Endothelial cell of umbilical vein (primary cell): Measurements from ENCODE around the genes IDS, HSFX1, MAMLD1, VMA21 and ZNF275.

GRCh38 chrX:149183903-149184410, 231.3 kb downstream of the ENSG00000287585 start:
- PRO-cap, result no peak
CAGE:
- cytosol, long polyA minus RNA, result no peak
- cytosol, long polyA plus RNA, result no peak
- long polyA plus RNA, result no peak
- nucleus, long polyA minus RNA, result no peak
- nucleus, long polyA plus RNA, result no peak

GRCh38 chrX:149504673-149505769, at the start of gene IDS:
Gene IDS (minus strand): TSS chrX:149505306.
- PRO-cap, result bidirectional peak, plus-strand start at chrX:149505055, minus-strand start at chrX:149505065; unidirectional peak, minus-strand start at chrX:149505227; unidirectional peak, minus-strand start at chrX:149505306
CAGE:
- cytosol, long polyA minus RNA, result start-site peak on the minus strand at chrX:149505249-149505263, 106 reads
- cytosol, long polyA plus RNA, result start-site peak on the minus strand at chrX:149505243-149505308, 227 and 27 reads in 2 replicates
- long polyA plus RNA, result start-site peak on the minus strand at chrX:149505249-149505316, 486 and 355 reads in 2 replicates
- nucleus, long polyA minus RNA, result start-site peak on the minus strand at chrX:149505249-149505297, 323 reads
- nucleus, long polyA plus RNA, result start-site peak on the minus strand at chrX:149505249-149505306, 146 and 91 reads in 2 replicates

DNA sequence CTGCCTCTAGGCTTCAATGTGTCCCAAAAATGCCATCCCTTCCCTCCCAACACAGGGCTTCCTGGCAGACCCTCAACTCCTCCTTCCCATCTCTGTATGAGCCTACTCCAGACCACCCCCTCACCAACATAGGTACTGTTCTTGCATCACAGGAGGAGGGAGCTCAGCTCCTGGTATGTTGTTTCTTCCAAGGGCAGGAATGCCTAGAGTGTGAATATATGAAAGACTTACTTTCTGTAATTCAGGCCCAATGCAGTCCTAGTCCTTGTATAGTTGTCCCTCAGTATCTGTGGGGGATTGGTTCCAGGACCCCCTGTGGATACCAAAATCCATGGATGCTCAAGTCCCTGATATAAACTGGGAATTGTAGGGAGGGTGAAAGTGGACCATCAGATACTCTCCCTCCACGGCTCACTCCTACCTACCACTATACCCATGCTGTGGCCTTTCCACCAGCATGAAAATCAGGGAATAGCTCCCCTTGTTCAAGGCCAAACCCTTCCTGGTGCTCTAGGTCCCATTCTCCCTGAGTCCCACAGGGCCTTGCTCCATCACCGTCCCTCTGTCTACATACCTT, 11.6 kb upstream of the HSFX2 start:
- PRO-cap, result no peak
CAGE:
- cytosol, long polyA minus RNA, result no peak
- cytosol, long polyA plus RNA, result no peak
- long polyA plus RNA, result no peak
- nucleus, long polyA minus RNA, result no peak
- nucleus, long polyA plus RNA, result no peak

- PRO-cap, result no peak
CAGE:
- cytosol, long polyA minus RNA, result no peak
- cytosol, long polyA plus RNA, result no peak
- long polyA plus RNA, result no peak
- nucleus, long polyA minus RNA, result no peak
- nucleus, long polyA plus RNA, result no peak
Measured at GRCh38 chrX:149773797-149774288, at the start of gene HSFX1. Gene HSFX1 (plus strand): TSS chrX:149774068.

DNA sequence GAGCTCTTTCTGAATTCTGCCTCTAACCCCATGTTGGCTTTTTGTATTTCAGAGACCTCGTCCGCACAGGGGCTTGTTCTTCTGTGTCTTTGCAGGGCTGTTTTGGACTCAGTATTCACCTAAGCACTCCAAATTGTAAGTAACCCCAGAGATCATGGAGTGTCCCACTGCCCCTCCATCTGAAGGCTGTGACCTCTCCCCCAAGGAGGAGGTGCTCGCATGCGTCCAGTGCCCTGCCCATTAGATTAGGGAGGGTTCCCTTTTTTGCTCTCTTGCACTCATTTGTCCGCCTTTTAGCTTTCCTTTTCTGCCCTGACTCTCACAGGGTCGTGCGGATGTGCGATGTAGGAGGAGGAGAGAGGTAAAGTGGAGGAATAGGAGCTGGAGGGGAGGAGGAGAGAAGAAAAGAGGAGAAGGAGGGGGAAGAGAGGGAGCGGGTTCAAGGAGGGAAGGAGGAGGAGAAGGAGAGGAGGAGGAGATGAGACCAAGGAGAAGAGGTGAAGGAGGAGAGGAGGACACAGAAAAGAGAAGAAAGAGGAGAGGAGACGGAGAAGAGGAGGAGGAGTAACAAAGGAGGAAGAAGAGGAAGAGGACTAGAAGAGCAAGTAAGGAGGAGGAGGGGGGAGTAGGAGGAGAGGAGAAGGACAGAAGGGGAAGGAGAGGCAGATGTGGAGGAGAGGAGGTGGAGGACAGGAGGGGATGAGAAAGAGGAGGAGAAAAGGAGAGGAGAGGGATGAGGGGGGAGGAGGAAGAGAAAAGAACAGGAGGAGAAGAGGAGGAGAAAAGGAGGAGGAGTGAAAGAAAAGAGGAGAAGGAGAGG, 5.9 kb upstream of the EOLA2 start:
- PRO-cap, result no peak
CAGE:
- cytosol, long polyA minus RNA, result no peak
- cytosol, long polyA plus RNA, result no peak
- long polyA plus RNA, result no peak
- nucleus, long polyA minus RNA, result no peak
- nucleus, long polyA plus RNA, result no peak

DNA sequence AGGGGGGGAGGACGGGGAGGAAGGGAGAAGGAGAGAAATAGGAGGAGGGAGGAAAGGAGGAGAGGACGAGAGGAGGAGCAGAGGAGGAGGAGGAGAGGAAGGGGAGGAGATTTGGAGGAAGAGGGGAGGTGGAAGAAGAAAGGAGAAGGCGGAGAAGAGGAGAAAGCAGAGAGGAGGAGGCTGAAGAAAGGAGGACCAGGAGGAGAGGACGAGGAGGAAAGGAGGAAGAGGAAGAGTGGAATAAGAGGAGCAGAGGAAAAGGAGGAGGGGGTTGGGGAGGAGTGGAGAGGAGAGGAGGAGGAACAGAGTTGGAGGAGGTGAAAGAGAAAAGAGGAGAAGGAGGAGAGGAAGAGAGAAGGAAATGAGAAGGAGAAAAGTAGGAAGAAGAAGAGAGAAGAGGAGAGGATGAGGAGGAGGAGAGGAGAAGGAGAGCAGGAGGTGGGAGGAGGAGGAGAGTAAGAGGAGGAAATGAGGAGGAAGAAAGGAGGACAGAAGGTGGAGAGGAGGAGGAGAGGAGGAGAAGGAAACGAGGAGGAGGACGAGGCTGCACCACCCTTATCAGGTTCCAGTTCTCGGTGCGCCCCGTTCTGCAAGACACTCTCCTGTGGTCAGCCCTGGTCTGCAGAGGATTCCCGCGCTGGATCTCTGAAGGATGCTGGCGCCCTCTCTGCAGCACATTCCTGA, 6.6 kb upstream of the EOLA2 start:
- PRO-cap, result no peak
CAGE:
- cytosol, long polyA minus RNA, result no peak
- cytosol, long polyA plus RNA, result no peak
- long polyA plus RNA, result no peak
- nucleus, long polyA minus RNA, result no peak
- nucleus, long polyA plus RNA, result no peak

GRCh38 chrX:149945792-149946607, 7.7 kb upstream of the EOLA2 start:
- PRO-cap, result no peak
CAGE:
- cytosol, long polyA minus RNA, result no peak
- cytosol, long polyA plus RNA, result no peak
- long polyA plus RNA, result no peak
- nucleus, long polyA minus RNA, result no peak
- nucleus, long polyA plus RNA, result no peak

DNA sequence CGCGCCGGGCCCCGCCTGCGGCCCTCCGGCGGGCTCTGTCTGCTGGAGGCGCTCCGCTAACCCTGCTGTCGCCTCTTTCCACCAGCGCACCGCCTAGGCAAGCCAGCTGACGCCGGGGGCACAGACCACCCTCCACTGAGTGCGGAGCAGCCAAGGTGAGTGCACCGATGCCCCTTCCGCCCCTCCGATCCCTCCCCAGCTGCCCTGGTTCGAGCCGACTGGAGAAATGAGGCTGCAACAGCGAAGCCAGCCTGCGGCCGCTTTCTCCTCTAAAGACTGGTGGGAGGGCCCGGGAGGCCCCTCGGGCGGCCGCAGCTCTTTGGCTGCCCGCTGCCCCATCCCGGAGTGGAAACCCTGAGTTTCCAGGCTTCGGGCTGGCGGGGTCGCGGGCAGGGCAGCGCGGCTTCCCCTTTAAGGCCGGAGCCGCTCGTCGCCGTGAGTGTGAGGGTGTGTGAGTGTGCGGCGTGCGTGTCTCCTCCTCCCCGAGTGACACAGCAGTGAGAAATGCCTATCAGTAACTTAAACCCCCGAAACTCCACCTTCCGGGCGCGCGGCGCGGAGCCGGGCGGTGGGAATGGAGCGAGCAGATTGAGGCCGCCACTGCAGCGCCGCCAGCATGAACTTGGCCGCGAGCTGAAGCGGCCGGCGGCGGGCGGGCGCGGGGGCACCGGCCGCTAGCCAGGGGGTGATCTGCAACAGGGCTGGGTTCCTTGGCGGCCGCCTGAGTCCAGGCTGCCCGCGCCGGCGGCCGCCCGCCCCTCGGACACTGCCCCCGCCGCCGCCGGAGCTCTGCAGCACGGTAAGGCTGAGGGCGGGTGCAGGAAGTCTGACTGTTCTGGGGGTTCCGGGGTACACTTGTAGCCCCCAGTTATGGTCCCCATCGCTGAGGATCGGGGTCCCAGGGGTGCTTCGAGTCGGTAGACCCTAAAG, at the start of gene MAMLD1:
TSS of gene MAMLD1 (plus strand) at position 586 of the 930 bp plus-strand sequence.
- PRO-cap, result bidirectional peak, plus-strand start at position 538 of the sequence, minus-strand start at position 488 of the sequence
CAGE:
- cytosol, long polyA minus RNA, result start-site peak on the plus strand centred at position 566 of the sequence, 42 bp wide, 7 reads
- cytosol, long polyA plus RNA, result no peak
- long polyA plus RNA, result start-site peak on the plus strand centred at position 535 of the sequence, 99 bp wide, 38 and 24 reads in 2 replicates
- nucleus, long polyA minus RNA, result start-site peak on the plus strand centred at position 554 of the sequence, 122 bp wide, 69 reads
- nucleus, long polyA plus RNA, result no peak

GRCh38 chrX:150371151-150371799, 8.2 kb downstream of the MAMLD1 start:
- PRO-cap, result no peak
CAGE:
- cytosol, long polyA minus RNA, result no peak
- cytosol, long polyA plus RNA, result no peak
- long polyA plus RNA, result no peak
- nucleus, long polyA minus RNA, result no peak
- nucleus, long polyA plus RNA, result no peak

DNA sequence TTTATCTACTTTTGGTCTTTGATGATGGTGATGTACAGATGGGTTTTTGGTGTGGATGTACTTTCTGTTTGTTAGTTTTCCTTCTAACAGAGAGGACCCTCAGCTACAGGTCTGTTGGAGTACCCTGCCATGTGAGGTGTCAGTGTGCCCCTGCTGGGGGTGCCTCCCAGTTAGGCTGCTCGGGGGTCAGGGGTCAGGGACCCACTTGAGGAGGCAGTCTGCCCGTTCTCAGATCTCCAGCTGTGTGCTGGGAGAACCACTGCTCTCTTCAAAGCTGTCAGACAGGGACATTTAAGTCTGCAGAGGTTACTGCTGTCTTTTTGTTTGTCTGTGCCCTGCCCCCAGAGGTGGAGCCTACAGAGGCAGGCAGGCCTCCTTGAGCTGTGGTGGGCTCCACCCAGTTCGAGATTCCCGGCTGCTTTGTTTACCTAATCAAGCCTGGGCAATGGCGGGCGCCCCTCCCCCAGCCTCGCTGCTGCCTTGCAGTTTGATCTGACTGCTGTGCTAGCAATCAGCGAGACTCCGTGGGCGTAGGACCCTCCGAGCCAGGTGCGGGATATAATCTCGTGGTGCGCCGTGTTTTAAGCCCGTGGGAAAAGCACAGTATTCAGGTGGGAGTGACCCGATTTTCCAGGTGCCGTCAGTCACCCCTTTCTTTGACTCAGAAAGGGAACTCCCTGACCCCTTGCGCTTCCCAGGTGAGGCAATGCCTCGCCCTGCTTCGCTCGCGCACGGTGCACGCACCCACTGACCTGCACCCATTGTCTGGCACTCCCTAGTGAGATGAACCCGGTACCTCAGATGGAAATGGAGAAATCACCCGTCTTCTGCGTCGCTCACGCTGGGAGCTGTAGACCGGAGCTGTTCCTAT, 57.7 kb downstream of the MAMLD1 start:
- PRO-cap, result no peak
CAGE:
- cytosol, long polyA minus RNA, result no peak
- cytosol, long polyA plus RNA, result no peak
- long polyA plus RNA, result no peak
- nucleus, long polyA minus RNA, result no peak
- nucleus, long polyA plus RNA, result no peak

DNA sequence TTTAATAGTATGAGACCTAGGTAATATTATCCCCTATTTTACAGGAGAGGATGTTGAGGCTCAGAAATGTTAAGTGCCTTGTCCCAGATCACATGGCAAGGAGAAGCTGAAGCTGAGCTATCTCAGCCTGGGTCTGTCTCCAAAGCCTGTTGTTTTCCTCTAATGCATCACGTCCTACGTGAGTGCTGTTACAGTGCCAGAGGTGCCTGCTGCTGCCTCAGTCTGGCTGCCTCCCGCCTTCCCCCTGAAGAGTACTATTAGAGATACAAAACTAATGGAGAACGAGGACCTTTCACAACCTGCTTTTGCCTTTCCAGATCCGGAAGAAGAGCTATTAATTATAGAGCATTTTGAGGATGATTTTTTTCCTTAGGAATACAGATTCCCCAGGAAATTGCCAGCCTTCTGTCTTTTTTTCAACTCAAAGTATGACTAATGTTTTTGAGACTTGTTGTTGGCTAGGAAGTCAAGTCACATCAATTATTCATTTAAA, 44.0 kb upstream of the MTMR1 start:
- PRO-cap, result bidirectional peak, plus-strand start at position 199 of the sequence, minus-strand start at position 161 of the sequence; unidirectional peak, minus-strand start at position 327 of the sequence
CAGE:
- cytosol, long polyA minus RNA, result no peak
- cytosol, long polyA plus RNA, result no peak
- long polyA plus RNA, result no peak
- nucleus, long polyA minus RNA, result no peak
- nucleus, long polyA plus RNA, result no peak

DNA sequence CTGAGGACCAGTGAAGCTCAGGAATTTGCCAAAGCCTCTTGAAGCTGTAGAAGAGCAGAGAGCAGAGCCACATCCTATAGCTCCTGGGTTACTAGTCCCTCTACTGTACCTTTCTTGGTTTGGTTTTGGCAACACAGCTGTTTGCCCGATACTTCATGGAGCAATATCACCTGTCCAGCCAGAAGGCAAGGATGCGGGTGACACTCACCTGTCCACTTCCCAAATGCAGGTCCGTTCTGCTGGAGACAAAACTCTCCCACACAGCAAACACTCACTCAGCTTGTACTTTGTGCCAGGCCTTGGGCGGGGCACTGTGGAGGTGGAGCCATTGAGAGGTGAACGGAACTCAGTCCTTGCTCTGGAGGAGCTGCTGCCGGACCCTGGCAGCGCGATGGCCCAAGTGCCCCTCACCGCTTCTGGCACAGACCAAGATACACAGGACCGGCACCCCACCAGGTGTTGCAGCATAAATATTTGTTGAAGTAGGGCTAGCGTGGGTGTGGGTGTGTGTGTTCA, 15.4 kb upstream of the HMGB3 start:
- PRO-cap, result no peak
CAGE:
- cytosol, long polyA minus RNA, result no peak
- cytosol, long polyA plus RNA, result no peak
- long polyA plus RNA, result no peak
- nucleus, long polyA minus RNA, result no peak
- nucleus, long polyA plus RNA, result no peak

DNA sequence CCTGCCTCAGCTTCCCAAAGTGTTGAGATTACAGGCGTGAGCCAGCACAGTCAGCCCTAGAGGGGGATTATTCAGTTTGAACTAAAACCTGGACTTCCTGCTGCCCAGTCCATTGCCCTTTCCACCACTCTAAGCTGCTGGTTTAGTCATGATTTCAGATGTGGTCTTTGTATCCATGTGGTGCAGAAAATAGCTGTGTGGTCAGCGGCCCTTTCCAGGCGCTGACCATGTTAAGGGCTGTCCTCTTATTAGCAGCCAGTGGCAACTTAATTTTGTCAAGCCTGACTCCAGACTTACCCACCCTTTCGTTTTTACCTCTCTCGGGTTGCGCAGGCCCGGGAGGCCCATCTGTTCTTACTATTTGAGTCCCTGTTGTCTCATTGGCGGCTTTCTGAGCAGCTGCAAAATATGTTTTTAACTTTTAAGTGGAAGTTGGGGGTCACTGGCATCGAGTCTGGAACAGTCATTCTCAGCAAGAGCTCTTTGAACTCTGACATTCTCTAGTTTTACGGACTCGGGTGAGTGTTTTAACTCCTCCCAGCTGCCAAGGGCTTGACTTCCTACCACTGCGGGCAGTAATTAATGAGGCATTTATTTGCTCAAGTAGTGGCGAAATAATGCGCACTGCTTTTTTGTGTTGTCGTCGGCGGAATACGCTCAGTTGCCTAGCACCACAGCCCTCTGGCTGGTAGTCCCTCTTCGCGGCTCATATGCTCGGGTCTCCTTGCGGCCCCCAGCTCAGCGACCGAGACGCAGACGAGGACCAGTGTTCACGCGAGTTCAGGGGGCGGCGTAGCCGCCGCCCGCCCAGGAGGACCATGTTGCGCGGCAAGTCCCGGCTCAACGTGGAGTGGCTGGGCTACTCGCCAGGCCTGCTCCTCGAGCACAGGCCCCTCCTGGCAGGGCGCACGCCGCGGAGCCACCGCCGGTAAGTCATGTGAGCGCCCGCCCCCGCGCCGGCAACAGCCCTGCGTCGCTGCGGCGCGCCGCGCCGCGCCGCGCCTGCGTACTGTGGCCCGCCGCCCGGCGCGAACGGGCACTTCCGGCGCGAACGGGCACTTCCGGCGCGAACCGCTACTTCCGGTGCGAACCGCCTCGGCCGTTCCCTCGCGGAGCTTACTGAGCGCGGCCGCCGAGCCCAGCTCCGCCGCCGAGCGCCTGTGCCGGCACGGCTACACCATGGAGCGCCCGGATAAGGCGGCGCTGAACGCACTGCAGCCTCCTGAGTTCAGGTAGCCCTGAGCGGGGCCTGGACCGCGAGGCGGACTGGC, at the start of gene VMA21:
TSS of gene VMA21 (plus strand) at position 1,077 of the 1,271 bp plus-strand sequence.
- PRO-cap, result bidirectional peak, plus-strand start at position 629 of the sequence, minus-strand start at position 492 of the sequence; bidirectional peak, plus-strand start at position 1,102 of the sequence, minus-strand start at position 887 of the sequence
CAGE:
- cytosol, long polyA minus RNA, result start-site peak on the plus strand centred at position 1,084 of the sequence, 52 bp wide, 69 reads
- cytosol, long polyA plus RNA, result start-site peak on the plus strand centred at position 1,092 of the sequence, 37 bp wide, 248 and 291 reads in 2 replicates
- long polyA plus RNA, result no peak
- nucleus, long polyA minus RNA, result no peak
- nucleus, long polyA plus RNA, result no peak

- PRO-cap, result bidirectional peak, plus-strand start at chrX:152896671, minus-strand start at chrX:152896523
CAGE:
- cytosol, long polyA minus RNA, result no peak
- cytosol, long polyA plus RNA, result no peak
- long polyA plus RNA, result no peak
- nucleus, long polyA minus RNA, result no peak
- nucleus, long polyA plus RNA, result no peak
Measured at GRCh38 chrX:152896381-152896883, 1.4 kb upstream of the ZNF185 start.

DNA sequence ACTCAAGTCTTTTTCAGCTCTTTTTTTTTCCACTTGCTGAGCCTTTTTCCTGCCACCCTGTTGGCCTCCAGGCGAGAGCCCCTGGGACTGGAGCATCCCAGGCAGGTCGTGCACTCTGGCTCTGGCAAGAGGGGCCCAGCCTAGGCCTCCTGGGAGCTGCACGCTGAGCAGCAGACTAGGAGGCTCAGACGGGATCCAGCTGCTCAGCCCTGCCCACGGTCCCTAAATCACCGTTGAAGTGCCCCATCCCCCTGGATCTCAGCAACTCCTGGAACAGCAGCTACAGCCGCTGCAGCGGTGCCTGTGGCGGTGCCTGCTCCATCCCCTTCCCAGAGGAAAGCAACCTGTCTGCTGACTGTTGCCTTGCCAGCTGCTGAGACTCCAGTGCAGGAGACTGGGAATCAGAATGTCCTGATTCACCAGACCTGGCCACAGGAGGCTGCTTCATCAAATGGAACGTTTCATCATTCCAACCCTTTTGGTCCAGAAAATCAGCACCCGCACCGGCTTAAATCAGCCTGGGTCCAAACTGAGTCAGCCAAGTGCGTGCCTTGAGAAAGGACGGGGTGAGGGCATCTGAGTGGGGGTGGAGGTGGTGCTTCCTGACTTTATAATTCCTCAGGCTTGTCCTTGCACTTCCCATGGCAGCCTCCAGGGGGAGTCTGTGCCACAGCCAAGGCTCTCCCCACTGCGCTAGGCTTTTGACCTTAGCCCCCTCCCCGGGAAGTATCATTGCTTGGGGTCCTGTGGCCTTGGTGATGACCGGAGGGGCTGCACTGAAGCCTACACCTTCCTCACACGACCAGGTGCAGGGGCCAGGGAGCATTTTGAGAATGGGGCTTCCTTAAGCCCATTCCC, 6.4 kb downstream of the ZNF185 start:
- PRO-cap, result no peak
CAGE:
- cytosol, long polyA minus RNA, result no peak
- cytosol, long polyA plus RNA, result no peak
- long polyA plus RNA, result no peak
- nucleus, long polyA minus RNA, result no peak
- nucleus, long polyA plus RNA, result no peak

DNA sequence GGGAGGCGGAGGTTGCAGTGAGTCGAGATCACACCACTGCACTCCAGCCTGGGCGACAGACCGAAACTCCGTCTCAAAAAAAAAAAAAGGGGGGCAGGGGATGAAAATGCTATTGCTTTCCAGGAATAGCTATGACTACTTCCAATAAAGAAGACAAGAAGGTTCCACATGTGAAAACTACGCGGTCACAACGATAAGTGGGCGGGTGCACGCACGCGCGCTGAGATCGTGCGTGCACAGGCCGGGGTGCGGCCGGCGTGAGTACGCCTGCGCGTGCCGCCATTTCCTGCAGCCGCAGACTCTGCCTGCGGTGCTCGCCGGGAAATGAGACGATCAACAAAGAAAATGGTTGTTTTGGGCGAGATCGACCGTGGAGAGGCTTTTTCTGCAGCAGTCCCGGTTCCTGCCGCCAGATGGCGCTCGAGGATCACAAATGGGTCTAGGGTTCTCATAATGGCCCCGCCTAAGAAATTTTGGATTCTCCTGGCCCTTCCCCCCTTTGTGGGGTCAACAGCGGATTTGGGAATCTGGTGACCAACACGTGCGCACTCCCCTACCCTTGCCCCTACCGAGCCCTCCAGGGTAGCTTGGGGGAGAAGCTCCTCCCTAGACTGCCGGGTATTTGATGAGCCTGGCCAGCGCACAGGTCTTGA, 35.1 kb downstream of the PNMA5 start:
- PRO-cap, result unidirectional peak, minus-strand start at position 199 of the sequence
CAGE:
- cytosol, long polyA minus RNA, result no peak
- cytosol, long polyA plus RNA, result no peak
- long polyA plus RNA, result no peak
- nucleus, long polyA minus RNA, result no peak
- nucleus, long polyA plus RNA, result no peak

GRCh38 chrX:152988619-152989089, 5.3 kb downstream of the PNMA5 start:
- PRO-cap, result no peak
CAGE:
- cytosol, long polyA minus RNA, result no peak
- cytosol, long polyA plus RNA, result no peak
- long polyA plus RNA, result no peak
- nucleus, long polyA minus RNA, result no peak
- nucleus, long polyA plus RNA, result no peak

DNA sequence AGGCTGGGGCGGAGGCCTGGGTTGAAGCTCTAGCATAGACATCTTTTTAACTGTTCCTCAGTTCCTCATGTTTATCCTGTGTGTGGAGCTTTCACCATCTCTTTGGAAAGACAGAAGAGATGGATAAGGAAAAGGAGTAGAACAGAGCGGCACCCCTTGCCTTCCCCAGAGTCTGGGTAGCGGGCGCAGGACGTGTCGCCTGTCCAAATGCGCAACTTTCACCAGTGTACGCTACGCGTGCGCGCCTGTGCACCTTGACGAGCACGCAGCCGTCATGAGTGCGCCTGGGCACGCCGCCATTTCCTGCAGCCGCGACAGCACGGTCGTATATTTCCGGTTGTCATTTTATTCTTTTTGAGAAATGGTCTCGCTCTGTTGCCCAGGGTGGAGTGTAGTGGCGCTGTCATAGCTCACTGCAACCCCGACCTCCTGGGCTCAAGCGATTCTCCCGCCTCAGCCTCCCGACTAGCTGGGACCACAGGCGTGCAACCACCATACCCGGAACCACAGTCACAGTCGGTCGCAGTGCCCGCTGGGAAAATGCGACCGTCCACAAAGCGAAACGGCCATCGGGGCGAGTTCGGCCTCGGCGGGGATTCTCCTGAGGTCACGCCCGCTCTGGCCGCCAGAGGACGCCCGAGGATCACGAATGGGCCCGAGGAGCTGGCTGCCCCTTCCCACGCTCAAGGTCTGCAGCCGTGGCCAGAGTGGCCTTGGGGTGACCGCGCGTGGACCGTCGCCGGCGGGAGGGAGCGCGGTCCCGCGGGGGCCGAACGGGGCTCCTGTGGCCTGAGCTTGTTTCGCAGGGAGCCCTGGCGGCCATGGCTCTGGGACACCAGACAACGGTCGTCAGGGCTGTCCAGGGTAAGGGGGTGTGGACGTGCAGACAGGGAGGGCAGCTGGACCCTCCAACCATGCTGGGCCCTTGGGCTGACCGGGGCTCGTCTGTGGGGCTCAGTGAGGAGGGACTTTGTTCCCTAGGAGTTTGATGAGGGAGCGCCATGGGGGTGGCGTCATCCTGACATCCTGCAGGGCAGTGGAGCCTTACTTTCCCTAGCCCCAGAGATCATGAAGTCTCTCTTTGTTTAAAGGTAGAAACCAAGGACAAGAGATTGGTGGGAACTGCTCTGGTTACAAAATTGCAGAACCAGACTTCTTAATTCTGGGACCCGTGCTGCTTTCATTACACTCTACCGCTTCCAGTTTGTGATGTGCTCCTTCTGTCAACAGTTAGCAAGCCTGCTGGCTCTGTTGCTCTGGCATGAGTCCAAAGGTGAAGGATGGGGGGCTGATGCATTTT, 23.6 kb upstream of the PNMA3 start:
- PRO-cap, result bidirectional peak, plus-strand start at position 695 of the sequence, minus-strand start at position 514 of the sequence
CAGE:
- cytosol, long polyA minus RNA, result no peak
- cytosol, long polyA plus RNA, result no peak
- long polyA plus RNA, result no peak
- nucleus, long polyA minus RNA, result no peak
- nucleus, long polyA plus RNA, result no peak

- PRO-cap, result no peak
CAGE:
- cytosol, long polyA minus RNA, result no peak
- cytosol, long polyA plus RNA, result no peak
- long polyA plus RNA, result no peak
- nucleus, long polyA minus RNA, result no peak
- nucleus, long polyA plus RNA, result no peak
Measured at GRCh38 chrX:153056629-153056775, 232 bp downstream of the PNMA3 start.

DNA sequence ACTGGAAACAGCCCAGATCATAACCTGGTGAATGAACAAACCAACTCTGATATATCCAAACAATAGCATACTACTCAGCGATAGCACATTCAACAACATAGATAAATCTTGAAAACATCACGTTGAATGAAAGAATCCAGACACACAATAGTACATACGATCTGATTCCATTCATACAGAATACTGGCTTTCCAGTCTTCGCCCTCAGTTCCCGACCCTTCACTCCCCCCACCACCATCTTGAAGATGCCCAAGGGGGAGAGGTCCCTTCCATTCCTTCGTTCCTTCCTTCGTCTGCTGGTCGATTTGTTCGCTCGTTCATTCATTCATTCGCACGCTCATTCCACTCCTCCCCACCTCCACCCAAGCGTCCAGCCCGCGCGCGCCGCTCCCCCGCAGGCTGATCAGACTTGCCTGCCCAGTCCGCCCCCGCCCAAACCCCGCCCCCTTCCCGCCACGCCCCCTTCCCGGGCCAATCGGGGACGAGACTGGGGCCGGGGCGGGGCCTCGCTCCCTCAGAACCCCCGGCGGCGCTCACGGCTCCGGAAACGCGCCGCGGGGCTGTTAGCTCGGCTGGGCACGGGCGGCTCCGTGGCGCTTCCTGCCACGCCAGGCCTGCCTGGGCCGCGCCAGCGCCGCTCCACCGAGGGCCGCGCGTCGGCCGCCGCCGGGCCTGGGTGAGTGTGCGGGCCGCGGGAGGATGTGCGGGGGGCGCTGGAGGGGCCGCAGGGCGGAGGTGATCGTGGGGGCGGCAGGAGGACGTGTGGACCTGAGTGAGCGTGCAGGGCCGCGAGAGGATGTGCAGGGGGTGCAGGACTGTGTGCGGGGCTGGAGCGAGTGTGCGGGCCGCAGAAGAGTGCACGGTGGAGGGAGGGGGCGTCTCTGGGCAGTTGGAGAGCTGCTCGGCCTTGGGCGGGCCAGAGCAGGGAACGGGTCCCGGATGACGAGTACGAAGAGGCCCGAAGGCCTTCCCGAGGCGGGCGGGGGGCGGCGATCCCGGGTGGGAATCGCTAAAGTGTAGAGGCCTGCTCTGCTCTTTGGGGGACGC, at the start of gene ZNF275:
TSS of gene ZNF275 (plus strand) at position 544 of the 1,047 bp plus-strand sequence.
- PRO-cap, result bidirectional peak, plus-strand start at position 544 of the sequence, minus-strand start at position 437 of the sequence
CAGE:
- cytosol, long polyA minus RNA, result no peak
- cytosol, long polyA plus RNA, result no peak
- long polyA plus RNA, result no peak
- nucleus, long polyA minus RNA, result no peak
- nucleus, long polyA plus RNA, result no peak